REH cell (cell line): ENCODE measurements around a stretch of chr10.

DNA sequence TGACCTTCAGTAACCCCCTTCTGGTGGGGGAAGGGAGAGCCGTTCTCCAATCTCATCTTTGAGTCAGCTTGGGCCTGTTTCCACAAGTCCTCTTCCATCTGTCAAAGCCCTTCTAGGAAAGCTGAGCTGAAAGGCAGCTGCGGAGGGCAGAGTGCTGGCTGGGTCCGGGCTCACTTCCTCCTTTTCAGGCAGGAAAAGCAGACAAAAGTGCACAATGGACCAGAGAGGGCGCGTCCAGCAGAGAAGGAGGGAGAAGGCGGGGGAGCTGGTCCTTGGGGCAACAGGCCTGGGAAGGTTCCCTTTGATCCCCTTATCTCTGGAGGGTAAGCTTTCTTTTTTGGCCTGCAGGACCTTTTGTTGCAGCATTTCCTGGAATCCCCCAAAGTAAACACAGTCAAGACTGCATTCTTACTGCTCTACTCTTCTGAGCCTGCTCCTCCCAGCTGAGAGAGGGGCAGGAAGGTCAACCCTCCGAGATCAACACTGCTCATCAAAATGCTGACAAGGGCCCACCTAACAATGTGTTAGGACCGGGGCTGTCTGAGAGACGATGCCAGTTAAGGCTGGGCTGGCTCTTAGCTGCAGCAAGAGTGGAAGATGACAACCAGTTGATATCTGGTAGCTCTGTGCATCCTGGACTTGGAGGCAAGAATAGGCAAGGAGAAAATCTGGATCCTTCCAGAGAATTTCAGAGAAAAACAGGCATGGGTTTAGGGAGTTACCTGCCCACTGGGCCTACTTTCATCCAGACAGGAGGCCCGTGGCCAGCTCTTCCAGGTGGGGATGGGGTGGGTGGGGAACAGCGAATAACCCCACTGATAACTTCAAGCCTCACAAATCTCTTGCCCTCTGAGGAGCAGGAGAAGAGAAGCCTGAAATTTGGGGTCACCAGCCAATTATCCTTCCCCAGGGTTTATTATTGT, 1.0 kb upstream of the LRMDA start:
- PRO-cap: no peak

- PRO-cap: no peak
Observed at GRCh38 chr10:75495413-75496266, 64.2 kb downstream of the LRMDA start.

DNA sequence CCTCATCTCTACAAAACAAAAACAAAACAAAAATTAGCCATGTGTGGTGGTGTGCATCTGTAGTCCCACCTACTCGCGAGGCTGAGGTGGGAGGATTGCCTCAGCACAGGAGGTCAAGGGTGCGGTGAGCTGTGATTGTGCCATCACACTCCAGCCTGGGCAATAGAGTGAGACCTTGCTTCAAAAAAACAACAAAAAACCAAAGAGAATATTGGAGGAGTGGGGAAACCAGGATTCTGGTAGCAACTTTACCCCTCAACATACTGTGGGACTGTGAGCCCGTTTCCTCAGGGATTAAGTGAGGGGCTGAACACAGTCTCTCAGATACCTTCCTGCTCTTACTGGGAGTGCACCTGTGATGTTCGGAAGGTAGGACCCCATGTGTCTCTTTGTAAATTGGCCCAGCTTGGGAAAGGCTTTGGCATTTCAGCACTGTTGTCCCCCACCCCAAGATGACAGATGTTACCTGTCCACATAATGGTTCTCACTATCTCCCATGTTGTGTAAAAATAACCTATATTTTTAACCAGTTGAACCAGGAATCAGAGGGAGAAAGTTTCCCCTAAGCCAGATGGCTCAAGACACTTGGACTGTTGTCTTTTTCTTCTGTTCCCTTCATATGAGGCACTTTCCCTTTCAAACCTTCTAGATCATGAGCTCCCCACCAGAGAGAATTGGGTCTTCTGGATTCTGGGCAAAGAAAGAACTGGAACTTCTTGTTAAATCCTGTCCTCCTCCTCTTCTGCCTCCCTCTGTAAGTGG, 79.9 kb downstream of the LRMDA start:
- PRO-cap: no peak

DNA sequence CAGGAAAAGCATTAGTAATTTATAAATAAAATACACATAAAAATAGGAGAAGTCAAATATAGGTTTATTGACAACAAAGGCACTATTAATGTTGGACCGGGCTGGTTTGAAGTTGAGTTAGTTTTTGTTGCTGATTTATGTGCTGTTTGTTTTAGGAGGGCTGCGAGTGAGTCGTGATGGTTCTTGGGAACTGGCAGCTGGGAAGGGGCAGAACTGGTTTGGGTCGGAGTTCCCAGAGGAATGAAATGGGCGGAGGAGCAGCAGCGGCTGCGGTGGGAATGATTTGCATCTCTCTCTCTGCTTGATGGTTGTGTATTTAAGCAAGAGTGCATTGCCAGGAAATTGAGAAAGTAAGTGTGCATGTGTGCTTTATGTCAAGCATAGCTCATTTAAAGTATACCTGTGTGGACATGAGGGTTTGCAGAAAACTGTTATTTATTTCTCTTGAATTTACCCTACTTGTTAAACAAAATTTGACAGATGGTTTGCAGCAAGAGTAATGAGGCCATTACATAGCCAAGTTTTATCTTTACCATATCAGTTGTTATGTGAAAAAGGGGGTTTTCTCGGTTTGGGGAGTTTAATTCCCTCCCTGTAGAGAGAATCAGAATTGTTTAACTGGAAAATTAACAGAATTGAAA, 81.1 kb downstream of the LRMDA start:
- PRO-cap: no peak

DNA sequence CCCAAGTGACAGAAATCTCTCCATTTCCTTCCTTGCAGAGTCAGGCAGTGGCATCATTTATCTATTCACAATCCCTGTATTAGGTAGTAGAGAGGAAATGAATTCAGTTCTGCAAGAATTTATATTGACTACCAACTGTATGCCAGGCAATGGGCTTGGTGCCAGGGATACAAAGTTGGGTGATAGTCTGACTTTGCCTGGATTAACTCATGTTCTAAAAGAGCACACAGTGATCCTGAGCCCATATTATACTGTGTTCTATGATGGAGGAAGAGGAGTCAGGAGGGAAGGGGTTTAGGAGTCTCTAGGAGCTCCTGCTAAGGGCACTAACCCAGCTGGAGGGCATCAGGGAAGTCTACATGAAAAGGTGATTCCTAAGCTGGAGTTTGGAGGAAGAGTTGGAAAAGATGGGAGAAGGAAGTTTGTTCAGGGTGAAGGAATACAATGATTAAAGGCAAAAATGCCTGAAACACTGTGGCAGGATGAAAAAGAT, 232.9 kb downstream of the LRMDA start:
- PRO-cap: no peak

GRCh38 chr10:75763854-75764729, 332.7 kb downstream of the LRMDA start:
- PRO-cap: no peak

GRCh38 chr10:75788360-75788819, 357.0 kb downstream of the LRMDA start:
- PRO-cap: no peak

DNA sequence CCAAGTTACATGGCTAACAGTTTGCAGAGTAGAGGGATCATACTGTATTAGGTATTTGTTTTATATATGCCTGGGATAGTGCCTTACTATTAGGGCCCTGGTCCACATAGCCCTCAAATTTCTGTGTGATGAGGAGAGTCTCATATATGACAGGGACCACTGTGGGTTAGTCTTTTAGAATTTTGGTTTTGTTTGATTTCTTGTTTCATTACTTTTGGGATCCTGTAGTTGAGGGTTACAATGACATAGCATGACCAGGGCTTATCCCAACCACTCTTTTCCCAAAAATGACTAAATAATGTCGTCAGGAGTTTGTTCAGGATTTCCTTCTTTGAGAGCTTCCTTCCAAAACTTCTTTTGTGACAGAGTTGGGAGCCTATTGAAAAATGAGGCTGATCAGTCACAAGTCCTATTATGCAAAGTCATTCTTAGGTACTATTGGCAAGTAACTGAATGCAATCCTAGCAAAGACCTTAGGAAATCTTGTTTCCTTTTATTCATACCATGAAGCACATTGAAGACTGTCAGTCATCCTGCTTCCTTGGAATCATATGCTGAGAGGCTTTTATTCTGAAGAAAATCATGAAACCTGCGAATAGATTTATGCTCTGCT, 498.2 kb downstream of the LRMDA start:
- PRO-cap: no peak

DNA sequence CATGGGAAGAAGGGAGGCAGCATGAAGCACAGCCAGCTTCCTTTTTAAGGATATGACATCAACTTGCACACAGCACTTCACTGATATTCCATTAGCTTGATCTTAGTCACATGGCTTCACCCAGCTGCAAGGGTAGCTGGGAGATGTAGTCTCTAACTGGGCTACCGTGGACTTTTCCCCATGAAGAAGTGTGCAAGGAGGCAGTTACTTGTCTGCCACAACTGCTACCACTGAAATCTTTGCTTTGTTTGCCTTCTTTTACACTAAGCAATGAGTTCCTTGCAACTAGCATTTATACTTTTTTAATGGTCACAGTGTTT, 525.3 kb downstream of the LRMDA start:
- PRO-cap: no peak

DNA sequence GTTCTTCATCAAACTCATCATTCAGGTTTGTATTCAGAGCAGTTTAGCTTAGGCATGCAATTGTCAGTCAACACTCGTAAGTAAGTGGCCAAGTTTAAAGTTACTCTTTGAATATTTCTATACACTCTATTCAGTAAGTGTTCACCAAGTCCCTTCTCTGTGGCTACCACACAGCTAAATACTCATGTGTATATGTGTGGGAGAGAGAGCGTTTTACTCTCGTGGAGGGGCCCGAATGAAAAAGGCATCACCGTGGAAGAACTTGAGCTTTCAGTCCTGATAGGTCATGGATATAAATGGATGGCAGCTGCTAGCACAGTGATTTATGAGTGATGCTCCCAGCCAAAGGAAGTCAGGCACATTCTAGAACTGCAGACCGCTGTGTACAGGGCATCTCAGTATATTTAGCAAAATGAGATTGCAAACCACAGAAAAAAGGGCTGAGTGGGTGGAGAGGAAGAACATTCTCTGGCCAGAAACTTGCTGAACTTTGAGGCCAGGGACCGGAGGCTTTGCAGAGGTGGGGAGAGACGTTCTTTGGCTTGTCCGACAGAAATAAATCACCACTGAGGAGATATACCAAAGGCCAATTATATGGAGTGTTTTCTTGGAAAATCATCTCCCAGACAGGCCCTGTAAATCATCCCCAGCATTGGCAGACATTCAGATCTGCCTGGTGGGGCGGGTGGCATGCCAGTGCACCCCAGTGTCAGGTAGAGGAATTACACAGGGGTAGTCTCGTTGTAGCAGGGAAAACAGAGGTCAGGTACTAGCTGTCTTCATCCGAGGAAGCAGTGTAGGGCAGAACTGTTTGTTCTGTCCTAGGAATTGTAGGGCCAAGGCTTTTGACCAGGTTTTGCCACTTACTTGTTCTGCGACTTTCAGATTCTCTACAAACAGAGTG, 655.3 kb downstream of the LRMDA start:
- PRO-cap: no peak

- PRO-cap: no peak
Observed at GRCh38 chr10:76382398-76383008, 951.1 kb downstream of the LRMDA start.

DNA sequence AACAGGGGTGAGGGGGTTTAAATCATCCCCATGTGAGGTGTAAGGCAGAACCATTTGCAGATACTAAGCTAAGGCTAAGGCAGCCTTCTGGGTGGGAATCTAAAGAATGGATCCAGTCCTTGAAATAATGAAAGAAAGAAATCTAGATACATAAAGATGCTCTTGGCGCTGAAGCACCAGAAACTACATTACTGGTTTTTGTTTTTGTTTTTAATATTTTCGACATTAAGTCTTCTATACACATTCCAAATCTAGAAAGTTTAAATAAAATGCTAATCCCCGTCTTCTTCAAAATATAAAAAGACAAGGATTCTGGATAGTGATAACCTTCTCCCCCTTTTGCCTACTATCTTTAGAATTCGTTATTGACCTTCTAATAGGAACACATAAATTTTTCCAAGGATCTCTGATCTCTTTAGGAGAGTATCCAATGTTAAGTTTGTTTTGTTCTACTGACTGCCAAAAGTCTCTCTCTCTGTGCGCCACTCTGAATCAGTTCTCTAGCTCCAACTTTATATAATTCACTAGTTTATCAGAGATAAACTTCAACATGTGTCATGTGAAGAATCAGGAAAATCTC, 615.8 kb downstream of the KCNMA1 start:
- PRO-cap: no peak

DNA sequence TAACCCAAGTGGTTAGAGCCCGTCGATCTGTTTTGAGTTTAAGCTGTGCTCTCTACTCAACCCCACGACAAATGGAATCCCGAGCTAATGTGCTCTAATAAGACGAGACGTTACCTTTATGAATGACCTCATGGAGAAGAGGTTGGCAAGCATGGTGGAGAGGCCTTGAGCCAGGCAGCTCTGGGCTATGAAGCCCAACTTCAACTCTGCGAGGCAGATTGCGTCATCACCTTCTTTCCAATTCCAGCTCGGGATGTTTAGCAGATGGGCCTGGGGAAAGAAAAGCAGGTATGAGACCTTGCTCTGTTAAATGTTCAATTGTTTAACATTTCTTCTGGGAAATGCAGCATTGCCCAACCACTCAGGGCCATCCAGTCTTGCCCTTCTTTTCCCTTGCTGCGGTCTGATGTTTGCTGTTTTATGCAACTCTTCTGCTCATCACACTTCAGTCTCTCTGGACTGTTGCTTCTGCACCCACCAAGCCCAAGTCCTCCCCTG, 564.6 kb downstream of the KCNMA1 start:
- PRO-cap: no peak

DNA sequence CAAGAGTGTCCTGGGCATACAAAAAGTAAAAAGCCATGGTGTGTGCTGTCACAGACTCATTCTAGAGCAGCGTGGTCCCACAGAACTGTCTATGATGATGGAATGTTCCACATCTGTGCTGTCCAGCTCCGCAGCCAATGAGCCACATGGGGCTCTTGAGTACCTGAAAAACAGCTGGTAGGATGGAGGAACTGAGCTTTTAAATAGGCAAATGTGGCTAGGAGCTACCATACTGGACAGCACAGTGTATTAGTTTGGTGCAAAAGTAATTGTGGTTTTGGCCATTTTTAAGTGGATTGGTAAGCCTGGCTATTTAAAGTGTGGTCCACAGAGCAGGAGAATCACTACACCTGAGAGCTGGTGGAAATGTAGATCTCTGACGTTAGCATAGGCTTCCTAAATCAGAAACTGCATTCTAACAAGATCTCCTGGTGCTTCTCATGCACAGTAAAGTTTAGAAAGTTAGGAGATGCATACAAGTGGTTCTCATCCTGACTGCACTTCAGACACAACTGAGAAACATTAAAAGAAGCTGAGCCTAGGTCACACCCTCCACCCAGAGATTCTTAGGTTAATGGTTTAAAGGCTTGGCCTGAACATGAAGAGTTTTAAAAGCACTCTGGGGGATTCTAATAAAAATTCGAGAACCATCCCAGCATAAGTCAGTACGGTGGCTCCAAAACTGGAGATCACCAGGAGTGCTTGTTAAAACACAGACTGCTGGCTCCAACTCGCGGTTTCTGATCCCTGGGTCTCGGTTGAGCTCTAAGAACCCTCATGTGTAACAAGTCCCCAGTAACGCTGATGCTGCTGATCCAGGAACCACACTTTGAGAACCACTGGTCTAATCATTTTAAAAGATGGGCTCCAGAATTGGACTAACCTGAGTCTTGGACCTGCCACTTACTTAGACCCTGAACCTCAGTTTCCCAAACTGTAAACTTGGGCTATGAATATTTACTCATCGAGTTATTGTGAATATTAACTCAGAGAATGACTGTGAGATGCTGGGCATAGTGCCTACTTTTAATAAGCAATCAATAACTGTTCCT, 462.9 kb downstream of the KCNMA1 start:
- PRO-cap: no peak

DNA sequence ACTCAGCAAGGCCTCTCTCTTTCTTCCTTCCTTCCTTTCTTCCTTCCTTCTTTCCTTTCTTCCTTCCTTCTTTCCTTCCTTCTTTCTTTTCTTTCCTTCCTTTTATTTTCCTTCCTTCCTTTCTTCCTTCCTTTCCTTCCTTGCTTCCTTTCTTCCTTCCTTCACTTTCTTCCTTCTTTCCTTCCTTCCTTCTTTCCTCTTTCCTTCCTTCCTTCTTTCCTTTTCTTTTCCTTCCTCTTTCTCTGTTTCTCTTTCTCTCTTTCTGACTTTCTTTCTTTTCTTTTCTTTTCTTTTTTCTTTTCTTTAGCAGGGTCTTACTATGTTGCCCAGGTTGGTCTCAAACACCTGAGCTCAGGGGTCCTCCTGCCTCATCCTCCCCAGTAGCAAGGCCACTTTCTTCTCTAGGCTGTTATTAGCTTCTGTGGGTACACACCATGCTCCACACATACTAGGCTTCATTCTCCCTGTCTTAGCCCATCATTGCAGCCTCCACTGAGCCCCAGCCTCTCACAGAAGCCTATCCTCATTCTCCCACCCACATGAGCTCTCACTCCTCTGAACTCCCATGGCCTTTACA, 460.3 kb downstream of the KCNMA1 start:
- PRO-cap: no peak

GRCh38 chr10:77341385-77342068, 296.1 kb downstream of the KCNMA1 start:
- PRO-cap: no peak

GRCh38 chr10:77396963-77397369, 240.6 kb downstream of the KCNMA1 start:
- PRO-cap: no peak

GRCh38 chr10:77410250-77410775, 227.3 kb downstream of the KCNMA1 start:
- PRO-cap: no peak

DNA sequence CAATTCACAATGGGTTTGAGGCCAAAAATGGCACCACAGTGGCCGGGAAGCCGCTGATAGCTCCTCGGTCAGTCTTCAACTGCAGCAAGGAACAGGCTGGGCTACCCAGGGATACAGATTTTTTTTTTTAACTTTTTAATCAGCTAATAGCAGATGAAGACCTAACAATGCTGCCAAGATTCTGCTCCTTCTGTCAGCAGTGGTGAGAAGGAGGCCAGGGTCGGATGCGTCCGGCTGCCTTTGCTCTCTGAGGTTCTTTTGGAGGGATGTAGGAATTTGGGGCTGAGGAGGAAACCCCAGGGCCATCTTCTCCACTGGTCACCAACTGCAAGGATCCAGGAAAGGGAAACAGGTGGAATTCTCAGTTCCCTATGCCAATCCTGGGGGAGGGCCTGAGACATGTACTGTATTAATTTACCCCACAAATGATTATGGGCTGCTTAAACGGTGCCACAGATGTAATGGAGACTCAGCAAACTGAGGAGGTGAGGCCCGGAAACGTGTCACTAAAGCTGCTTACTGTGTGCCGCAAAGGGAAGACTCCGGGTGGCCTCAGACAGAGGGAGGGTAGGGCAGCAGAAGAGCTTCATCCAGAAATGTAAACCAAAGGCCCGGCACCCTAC, 167.7 kb downstream of the KCNMA1 start:
- PRO-cap: no peak

DNA sequence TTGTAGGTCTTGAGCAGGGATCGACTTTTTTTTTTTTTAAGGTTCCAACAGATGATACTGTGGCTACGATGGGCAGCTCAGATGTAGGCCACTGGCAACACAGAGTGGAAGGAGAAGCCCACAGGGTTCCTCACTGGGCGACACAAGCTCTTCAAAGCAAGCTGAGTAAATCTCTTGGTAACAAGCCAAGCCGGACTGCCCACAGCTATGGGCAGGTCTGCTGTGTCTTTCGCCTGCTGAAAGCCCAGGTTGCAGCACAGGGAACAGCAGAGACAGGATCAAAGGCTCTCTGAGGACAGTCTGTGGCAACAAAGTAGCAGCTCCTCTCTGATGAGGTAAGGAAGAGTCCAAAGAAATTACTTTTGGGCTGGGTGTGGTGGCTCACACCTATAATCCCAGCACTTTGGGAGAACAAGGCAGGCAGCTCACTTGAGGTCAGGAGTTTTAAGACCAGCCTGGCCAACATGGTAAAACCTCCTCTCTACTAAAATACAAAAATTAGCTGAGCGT, 83.6 kb downstream of the KCNMA1 start:
- PRO-cap: no peak